UCH-1 (cell line): ENCODE measurements around a stretch of chr17.

- RRBS, result 96% methylated on average over 7 of the region's 24 CpGs
These were observed 9.5 kb upstream of the ITGA2B start for GRCh38 chr17:44398957-44399347.

GRCh38 chr17:44399896-44400803 lies 10.7 kb upstream of the ITGA2B start:
- RRBS, result no CpG with 5 or more reads among the region's 13 CpGs

DNA sequence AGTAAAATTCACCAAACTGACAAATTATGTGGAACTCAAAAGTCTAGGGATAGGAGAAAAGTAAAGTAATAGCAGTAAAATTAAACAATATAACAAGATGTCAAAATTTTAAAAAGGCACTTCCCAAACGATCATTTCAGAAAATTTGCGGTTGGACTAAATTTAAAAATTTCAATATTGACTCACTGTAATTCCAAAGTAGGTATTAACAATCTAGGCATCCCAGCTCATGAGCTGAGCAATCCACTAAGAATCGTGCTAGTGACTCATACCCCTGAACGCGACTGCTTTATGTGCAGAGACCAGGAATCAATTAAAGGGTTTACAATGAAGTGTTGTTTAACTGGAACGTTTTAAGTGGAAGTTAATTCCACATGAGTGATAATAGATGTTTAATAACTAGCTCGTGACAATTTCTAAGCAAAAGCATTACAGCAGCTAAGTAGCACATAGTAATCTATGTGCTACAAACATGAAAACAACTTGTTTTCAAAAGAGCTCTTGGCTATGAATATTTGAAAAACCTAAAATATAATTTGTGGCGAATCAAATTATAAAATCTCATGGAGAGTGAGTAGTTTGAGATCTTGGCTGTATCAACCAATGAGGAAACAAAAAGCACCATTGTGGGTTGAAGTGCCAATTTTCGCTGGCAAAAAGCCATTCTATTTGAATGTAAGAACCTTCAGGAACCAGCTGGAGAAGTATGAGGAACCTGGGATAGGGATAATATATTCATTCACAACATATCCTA lies 9.4 kb downstream of the GJC1 start:
- RRBS, result no CpG with 5 or more reads among the region's 9 CpGs

- RRBS, result 68% methylated on average over 5 of the region's 51 CpGs
These were observed 4.0 kb downstream of the GFAP start for GRCh38 chr17:44911094-44911846.

DNA sequence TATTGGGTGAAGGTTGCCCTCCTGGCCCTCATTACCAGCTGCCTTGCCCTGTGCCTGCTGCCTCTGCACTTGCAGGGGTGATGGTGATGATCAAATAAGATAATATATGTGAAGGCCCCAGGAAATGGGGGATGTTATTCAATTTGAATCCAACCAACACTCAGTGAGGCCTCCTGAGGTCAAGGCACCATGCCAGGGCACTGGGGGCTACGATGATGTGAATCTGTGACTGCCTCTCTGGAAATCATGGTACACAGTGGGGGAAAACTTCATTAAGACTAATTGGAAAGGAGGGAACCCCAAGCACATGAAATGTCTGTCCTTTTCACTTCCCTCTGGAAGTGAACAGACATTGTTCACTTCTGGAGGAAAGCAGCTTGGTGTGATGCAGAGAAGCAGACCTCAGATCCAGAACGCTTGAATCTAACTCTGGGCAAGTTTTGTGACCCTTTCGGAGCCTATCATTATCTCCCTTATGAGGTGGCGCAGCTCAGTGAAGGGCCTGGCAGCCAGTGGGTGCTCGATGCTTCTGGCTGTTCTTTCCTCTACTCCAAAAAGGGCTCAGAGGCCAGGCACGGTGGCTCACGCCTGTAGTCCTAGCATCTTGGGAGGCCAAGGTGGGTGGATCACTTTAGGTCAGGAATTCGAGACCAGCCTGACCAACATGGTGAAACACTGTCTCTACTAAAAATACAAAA lies 8.0 kb upstream of the GFAP start:
- RRBS, result no CpG with 5 or more reads among the region's 8 CpGs

DNA sequence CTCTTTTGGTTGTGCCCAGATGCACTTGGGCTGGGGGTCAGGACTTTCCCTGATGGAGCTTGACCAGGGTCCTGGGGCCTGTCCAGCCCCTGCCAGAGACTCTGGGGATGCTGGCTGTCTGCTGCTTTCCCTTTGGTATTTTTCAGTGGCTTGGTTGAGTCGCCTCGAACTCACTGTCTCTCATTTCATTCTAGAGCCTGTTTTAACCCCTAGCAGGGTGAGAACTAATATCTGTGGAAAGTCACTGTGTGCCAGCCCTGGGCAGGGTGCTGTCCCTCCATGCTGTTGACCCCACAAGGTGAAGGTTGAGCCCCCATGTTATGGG lies 33.0 kb downstream of the DCAKD start:
- RRBS, result no CpG with 5 or more reads among the region's 2 CpGs

DNA sequence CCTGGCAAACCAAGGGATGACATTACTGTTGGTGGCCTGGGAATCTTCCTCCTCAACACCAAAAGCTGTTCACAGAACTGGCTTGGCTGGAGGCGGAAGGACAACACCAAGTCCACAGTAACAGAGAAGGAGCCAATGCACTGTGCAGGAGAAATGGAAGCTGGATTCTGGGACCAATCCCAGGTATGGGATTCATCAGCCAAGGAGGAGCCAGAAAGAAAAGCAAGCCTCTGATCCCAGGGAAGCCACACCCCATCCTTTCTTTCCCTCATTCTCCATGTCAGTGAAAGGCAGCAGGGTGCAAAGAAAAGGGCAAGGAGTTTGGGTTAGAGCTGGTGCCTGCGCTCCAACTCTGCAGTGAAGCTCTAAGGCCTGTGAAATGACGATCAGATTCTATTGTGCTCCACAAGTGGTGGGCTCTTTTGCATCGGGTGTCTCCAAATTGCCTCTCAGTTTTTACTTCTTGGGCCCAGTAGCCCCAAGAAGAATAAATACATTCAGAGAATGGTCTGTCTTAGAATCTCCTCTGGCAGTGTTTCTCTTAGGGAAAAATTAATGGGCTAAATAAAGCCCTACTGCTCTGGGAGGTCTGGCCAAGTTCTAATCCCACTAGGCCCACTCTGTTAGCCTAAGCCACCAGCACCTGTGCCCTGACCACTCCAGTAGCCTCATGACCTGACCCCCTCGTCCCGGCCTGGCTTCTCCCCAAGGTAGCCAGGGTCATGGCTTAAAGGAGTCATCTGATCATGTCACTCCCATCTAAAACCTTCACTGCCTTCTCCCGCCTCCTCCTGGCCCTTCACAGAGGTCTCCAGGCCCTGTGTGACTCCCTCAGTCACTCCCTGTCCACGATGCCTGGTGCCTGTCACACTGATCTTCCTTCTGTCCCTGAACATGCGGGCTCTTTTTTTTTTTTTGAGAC lies 10.8 kb downstream of the DCAKD start:
- RRBS, result no CpG with 5 or more reads among the region's 9 CpGs

DNA sequence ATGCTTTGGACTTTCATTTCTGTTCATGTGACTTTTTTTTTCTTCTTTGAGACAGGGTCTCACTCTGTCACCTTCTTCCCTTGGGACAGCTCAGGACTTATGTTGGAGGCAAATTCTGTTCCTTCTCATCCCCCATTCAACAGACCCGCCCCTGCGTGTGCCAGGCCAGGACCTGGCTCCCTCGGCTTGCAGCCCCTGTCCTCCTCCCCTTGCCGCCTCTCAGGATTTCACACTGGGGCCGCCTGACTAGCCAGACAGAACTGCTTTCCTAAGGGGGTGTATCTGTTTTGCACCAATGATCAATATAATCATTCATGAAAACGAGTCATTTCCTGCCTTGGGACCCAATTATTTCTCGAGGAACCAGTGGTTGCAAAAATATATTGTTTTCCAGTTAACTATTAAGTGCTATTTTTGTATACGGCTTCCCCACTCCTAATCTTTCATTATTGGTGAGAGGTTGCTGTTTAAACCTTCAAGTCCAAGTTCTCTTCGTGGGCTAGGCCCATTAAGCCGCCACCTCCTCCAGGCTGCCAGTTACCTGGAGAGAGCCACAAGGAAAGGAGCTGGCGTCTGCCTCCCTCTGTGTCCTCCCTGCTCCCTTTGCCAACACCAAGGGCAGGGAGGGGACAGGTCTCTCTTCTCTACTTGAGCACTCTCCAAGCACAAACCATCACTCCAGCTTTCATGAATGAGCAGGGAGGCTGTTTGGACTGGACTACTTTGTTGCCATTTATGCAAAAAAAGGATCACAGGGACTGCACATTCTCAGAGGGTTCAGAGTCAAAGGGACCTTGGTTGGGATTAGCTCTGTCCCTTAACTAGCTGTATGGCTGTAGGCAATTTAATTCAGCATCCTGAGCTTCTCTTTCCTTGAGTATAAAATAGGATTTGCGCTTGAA lies 8.9 kb downstream of the DCAKD start:
- RRBS, result no CpG with 5 or more reads among the region's 12 CpGs

DNA sequence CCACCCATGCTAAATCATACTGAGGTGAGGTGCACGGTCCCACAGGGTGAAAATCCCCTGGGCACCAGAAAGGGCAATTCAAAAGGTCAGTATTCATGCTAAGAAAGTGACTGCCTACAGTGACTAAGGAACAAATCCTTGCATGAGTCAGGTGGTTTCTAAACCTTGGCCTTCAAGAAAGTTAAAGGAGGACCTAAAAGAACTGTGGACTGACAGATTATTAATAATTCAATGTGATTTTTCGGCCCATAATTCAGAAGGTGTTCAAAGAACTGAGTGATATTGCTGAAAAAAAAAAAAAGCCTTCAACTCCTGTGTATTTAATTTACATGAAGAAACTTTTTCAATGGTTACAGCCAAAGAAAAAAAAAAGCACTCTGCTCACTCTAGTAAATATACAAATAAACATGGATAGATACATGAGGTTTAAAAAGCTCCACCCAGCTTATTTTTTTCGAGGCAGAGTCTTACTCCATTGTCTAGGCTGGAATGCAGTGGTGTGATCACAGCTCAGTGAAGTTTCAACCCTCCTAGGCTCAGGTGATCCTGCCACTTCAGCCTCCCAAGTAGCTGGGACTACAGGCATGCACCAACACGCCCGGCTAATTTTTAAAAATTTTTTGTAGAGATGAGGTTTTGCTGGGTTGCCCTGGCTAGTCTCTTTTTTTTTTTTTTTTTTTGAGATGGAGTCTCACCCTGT lies 4.4 kb downstream of the DCAKD start:
- RRBS, result no CpG with 5 or more reads among the region's 5 CpGs

DNA sequence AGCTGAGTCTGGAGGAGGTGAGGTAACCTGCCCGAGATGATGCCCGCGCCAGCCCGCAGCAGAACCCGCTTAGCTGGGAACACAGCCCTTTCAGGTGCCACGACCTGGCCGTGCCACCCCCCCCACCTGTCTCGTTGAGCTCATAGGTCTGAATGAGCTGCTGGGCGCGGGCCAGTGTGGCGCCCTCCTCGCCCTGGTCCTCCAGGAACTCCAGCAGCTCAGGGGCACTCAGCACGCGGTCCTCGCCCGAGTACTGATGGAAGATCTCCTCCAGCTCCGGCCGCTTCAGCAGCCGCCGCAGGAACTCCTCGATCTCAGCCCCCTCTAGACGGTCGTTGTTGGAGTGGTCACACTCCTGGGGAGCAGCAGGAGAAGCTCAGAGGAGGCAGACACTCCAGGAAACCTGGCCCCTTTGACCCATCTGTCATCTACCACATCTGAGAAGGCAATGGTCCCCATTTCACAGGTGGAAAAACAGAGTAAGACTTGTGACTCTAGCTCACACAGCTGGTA lies 13.6 kb downstream of the PLCD3 start:
- RRBS, result no CpG with 5 or more reads among the region's 23 CpGs

- RRBS, result no CpG with 5 or more reads among the region's 8 CpGs
These were observed 28.8 kb downstream of the HEXIM2 start for GRCh38 chr17:45190368-45190926.

GRCh38 chr17:45226867-45227717 lies 5.4 kb downstream of the FMNL1 start:
- RRBS, result no CpG with 5 or more reads among the region's 6 CpGs

DNA sequence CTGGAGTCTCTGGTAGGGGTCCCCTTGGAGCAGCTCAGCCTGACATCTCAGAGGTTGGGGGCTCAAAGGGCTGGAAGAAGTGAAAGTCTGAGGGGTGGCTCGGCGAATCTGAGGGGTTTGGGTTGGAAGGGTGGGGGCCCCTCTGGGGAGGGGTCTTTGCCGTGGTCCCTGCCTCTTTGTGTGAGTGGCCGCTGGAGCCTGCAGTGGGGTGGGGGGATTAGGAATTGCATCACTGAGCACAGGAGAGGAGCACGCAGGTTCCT lies 9.7 kb downstream of the FMNL1 start:
- RRBS, result no CpG with 5 or more reads among the region's 5 CpGs

GRCh38 chr17:45235184-45235652 lies 13.5 kb downstream of the FMNL1 start:
- RRBS, result no CpG with 5 or more reads among the region's 5 CpGs

DNA sequence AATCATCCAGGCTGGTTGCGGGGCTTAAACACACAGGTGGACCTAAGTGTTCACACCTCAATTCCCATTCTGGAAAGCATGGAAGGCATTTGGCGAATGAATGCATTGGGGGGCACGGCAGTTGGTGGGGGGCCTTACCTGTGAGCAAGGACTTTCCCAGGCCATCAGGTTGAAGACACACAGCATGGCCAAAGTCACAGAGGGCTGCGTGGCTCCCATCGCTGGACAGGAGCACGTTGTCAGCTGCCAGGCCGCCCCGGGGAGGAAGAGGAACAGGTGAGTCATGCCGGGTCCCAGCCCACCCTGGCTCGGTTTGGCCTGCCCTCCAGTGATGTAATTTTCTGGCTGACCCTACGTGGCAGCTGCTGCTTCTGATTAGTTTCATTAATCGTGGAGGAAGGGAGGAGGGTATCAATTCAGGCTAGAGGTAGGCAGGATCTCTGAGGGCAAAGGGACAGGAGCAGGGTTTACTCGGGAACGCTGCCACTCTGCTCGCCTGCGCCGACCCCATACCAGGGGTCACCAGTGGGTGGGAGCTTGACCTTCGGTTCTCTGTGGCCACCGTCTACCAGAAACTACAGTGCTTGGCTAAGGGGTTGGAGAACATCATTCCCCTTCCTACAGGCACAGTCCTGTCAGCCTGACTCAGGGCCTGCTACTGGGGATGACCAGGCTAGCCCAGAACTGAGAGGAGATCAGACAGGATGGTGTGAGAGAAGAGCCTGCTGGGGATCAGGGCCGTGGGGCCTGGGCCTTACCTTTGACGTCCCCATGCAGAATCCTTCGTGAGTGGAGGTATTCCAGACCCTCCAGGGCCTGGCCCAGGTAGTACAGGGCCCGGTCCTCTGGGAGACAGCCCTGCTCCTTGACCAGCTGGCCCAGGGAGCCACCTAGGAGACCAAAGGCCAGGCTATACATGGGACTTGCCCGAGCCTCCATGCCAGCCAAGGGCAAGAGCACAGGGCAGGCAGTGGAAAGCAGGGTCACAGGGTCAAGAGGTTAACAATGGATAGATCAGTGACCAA lies 11.8 kb upstream of the SPATA32 start:
- RRBS, result no CpG with 5 or more reads among the region's 24 CpGs

- RRBS, result no CpG with 5 or more reads among the region's 14 CpGs
These were observed 21.1 kb upstream of the SPATA32 start for GRCh38 chr17:45282915-45283495.

- RRBS, result no CpG with 5 or more reads among the region's 12 CpGs
These were observed 2.4 kb upstream of the MAP3K14 start for GRCh38 chr17:45318869-45319947.

- RRBS, result no CpG with 5 or more reads among the region's 5 CpGs
These were observed 16.2 kb upstream of the MAP3K14 start for GRCh38 chr17:45332857-45333662.

GRCh38 chr17:45338200-45338908 lies 21.5 kb upstream of the MAP3K14 start:
- RRBS, result 87% methylated on average over 4 of the region's 10 CpGs

DNA sequence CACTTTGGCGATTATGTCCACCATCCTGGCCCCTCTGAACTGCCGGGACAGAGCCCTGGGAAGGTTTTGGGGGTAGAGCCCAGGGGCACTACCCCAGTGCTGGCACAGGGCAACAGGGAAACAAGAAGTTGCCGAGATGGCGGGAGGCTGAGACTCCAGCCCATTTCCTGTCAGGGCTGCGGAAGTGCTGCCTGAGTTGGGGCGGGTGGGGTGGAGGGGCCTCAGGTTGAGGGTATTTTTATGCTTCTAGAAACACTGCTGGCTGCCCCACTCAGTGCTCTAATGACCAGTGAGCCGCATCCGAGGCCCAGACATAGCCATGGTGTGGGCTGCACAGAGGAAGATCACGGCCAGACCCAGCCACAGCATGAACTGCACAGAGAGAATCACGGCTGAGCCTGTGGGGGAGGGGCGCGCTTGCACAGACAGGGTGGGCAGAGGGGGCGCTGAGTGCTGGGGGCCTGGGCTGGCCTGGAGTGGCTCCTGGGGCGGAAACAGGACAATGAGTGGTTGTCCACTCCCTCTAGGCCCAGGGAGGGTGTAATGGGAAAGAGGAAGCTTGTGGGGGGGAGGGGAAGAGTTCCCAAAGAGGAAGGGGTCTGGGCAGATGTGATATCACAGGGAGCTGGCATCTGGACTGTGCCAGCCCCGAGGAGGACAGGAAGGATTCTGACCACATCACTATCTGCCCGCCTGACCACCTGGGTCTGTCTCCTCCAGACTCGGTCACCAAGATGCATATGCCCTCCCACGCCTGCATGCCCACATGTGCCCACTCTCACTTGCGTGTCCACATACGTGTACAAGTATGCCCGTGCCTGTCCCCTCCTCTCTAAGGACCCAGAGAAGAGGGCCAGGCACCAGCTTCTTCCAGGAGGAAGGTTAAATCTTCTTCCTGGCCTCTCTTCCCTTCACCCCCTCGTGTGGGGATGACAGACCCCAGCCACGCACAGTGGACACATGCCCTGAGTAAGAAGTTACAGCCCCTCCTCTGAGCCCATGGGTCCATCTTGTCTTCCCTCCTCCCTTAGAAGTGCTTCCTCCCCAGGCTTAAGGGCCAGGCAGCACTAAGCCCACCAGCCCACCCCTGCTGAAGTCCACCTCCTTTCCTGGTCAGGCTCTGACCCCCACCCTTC lies 22.0 kb downstream of the ARHGAP27 start:
- RRBS, result 94% methylated on average over 1 of the region's 23 CpGs